ENCODE results near the gene PLD3.

GRCh38 chr19:39401400-39402024 lies 5.1 kb upstream of the ZFP36 start:
- PRO-cap, result bidirectional peak, plus-strand start at chr19:39401783, minus-strand start at chr19:39401647

- PRO-cap, result no peak
These were observed 12.3 kb downstream of the SUPT5H start for GRCh38 chr19:39457523-39458242.

DNA sequence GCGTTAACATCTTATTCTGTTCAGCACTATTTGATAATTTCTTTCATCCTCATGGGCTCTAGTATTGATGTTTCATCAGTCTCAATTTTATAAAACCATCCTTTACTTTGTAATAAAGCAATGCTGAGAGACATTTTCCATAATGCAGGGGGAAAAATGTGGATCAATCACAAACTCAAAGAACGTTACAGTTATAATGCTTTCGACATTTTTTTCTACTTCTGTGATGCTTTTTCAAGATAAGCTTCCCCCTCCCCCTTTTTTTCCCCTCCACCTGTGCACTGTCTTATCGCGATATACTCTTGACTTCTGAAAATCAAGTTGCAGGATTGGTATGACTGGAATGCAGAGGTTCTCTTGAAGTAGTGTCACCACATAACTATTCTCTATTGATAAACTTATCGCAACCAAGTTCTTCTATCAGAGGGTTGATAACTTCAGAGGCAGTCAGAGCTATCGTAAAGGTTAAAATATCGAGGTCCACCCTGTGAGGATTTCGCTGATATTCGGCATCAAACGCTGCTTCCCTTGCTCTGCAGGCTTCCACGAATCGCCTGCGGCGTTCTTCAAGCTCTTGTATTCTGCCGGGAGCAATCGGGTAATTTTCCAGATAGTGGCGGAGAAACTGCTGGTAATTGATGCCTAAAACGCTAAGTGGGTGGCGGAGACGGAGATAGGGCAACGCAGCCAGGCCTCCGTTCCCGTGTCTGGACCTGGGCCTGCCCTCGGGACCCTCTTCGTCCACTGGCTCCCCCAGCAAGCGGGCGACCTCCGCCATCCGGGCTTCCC lies 777 bp downstream of the EID2 start:
- PRO-cap, result no peak

- PRO-cap, result unidirectional peak, minus-strand start at chr19:39824562
These were observed 9.7 kb downstream of the DYRK1B start for GRCh38 chr19:39823994-39825021.

- PRO-cap, result bidirectional peak, plus-strand start at chr19:39833781, minus-strand start at chr19:39833621
These were observed 711 bp downstream of the DYRK1B start for GRCh38 chr19:39833189-39833712.

DNA sequence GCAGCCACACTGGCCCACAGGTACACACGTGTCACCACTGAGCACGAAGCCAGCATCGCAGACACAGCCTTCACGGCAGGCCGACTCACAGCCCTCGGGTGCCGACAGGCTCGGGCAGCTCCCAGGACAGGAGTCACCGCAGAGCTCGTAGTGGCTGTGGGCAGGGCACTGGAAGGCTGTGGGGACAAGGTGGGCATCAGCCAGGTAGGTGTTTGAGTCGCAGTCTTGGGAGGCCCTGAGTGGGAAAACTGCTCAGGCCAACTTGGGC lies 43.7 kb upstream of the FBL start:
- PRO-cap, result no peak

- PRO-cap, result no peak
These were observed 45.5 kb upstream of the FBL start for GRCh38 chr19:39891458-39892393.

DNA sequence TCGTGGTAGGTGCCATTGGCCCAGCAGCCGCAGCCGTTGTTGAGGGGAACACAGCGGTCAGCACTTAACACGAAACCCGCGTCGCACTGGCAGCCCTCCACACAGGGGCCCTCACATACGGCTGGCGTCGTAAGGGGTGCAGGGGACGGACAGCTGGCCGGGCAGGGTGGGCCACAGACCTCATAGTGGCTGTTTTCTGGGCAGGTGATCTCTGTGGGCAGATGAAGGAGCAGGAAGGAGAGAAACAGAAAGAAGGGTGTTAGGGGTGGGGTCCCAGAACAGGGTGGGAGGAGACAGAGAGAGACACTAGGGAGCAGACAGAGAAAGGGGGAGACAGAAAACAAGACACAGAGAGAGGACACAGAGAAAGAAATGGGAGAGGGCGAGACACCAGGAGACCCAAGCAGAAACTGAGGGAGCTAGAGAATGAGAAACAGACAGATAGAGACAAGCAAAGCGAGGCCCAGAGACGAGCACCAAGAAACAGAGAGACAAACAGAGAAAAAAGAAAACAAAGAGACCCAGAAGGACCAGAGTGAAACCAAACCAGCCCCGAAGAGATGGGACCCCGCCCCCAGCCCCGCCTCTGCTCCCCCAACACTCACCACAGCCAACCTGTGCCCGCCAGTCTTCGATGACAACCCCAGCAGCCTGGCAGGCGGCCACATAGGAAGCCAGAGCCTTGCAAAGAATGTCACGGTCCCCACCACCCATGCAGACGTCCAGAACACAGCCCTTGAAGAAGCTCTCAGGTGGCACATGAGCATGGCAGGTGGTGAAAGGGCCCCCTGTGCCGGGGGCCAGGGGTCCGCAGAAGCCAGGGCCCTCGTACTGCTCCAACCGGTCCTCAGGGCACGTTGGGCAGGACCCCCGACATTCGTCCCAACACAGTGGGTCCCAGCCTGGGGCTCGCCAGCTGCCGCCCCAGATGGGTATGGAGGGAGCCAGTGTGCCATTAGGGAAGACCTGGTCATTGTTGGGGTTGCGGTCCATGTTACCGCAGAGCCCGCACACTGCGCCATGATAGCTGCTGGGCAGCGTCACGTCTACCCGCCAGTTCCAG lies 47.5 kb upstream of the FBL start:
- PRO-cap, result no peak

GRCh38 chr19:40091281-40091605 lies 500 bp upstream of the ZNF780A start:
- PRO-cap, result no peak

DNA sequence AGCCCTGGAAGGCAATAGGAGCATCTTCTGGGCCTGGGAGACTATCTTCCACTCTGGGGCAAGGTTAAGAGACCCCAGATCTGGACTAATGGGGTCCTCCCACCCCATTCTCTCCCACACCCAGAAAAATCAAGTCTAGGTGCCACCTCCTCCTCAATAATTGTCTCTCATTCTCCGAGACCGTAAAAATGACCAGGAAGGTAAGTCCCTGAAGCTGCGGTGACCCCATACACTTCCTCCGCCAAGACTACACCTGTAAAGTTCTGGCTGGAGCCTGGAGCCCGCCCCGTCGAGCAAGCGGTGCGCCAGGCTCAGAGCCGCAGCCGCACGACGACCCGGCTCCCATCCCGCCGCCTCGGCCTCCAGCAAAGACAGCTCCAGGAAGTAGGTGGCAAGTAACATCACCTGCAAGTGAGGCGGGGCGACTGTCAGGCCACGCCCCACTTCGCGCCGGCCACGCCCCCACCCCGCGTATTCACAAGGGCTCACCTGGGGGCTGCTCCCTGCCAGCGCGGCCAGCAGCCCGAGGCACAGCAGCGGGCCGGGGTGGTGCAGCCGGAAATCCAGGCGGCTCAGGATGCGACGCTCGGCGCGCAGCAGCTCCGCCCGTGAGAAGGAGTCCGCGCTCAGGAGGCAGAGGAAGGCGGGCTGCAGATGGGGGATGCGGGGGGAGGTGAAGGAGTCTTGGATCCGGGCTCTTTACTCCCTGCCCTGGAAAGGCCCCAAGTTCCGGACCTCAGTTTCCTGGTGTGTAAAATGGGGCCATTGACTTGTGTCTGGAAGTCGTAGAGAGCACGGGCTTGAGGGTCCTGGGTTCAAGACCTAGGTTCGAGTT lies 3.4 kb downstream of the CCNP start:
- PRO-cap, result unidirectional peak, minus-strand start at position 373 of the sequence

DNA sequence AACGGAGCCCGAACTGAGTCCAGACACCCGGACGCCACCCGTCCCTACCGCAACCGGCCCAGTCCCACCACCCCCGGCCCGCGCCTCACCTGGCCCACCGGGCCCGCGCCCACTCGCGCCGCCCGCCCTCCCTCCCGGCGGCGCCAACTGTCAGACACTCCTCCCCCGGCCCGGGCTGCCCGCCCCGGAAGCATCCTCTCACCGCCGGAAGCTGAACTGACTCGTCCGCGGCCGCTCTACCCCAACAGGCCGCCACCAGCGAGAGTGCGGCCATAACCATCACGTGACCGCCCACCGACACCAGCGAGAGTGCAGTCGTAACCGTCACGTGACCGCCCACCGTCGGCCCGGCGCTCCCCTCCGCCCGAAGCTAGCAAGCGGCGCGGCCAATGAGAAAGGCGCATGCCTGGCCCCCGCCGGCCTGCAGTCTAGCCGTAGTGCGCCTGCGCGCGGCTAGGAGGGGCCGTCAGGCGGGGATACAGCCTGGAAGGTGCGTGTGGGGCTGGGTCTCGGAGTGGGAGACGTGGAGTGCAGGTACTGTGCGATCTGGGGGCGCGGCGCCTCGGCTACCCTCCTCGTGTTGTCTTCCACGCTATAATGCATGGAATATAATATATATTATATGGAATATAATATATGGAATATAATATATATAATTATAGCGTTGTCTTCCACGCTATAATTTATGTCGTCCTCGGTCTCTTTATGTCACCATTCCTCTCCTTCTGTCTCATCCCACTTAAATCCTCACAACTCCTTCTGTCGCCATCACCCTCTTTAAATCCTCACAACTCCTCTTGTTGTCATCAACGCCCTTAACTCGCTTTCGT lies at the start of gene PLD3:
TSS of gene PLD3 (plus strand) at position 461 of the 830 bp plus-strand sequence.
- PRO-cap, result bidirectional peak, plus-strand start at position 461 of the sequence, minus-strand start at position 149 of the sequence

DNA sequence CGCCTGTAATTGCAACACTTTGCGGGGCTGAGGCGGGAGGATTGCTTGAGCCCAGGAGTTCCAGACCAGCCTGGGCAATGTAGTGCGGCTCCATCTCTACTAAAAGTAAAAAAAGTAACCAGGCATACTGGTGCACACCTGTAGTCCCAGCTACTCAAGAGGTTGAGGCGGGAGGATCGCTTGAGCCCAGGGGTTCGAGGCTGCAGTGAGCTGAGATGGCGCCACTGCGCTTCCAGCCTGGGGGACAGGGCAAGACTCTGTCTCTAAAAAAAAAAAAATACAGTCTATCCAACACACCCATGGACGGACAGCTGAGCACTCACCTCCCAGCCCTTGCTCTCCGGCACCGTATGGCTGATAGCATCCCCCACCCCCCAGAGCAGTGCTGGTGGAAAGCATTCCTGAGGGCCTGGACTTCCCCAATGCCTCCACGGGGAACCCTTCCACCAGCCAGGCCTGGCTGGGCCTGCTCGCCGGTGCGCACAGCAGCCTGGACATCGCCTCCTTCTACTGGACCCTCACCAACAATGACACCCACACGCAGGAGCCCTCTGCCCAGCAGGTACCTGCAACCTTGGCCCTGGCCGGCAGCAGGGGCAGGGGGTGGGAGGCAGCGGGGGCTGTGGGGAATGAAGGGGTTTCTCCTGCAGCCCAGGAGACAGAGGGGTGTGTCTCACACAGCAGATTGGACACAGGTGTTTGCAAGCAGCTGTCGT lies 19.0 kb downstream of the PLD3 start:
- PRO-cap, result no peak

DNA sequence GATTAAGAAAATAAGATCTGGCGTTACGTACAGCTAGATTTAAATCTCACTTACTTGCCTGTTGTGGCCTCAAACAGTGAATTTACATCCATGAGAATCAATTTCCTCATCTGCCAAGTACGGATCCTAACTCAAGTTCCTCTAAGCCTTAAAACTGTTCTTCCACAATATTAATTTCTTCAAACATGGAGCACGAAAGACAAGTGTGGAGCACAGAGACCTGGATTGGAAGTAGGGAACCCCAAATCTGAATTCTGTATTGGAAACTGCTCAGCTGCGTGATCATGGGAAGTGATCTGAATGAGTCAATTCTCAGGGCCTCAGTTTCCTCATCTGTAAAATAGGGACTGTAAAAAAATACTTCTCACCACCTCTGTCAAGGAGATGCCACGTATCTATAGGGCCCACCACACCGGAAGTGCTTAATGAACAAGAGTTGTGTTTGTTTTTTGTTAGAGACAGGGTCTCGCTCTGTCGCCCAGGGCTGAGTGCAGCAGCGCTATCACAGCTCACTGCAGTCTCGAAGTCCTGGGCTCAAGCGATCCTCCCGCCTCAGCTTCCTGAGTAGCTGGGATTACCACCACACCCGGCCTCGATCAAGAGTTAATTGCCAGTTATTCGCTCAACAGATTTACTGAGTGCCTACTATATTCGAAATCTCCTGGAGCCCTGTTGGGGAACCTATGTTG lies 1.7 kb downstream of the SERTAD3 start:
- PRO-cap, result no peak

- PRO-cap, result no peak
These were observed 6.1 kb upstream of the SHKBP1 start for GRCh38 chr19:40570315-40571253.

DNA sequence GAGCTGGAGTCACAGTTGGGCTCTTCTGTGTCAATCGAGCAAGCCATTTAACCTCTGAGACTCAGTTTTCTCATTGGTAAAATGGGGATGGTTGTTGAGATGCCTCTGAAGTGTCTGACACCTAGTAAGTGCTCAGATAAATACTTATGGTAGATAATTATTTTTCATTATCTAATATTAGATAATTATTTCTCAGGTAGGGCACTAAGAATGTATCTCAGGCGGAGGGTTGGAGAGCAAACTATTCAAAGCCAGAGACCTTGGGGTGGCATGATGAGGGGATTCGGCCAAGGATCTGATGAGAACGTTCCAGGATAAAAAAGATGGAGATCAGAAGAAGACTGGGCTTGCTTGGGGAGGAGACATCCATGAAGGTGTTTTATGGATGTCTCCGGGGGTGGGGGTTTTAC lies 7.9 kb downstream of the LTBP4 start:
- PRO-cap, result no peak

GRCh38 chr19:40634436-40634908 lies 33.3 kb downstream of the LTBP4 start:
- PRO-cap, result no peak

DNA sequence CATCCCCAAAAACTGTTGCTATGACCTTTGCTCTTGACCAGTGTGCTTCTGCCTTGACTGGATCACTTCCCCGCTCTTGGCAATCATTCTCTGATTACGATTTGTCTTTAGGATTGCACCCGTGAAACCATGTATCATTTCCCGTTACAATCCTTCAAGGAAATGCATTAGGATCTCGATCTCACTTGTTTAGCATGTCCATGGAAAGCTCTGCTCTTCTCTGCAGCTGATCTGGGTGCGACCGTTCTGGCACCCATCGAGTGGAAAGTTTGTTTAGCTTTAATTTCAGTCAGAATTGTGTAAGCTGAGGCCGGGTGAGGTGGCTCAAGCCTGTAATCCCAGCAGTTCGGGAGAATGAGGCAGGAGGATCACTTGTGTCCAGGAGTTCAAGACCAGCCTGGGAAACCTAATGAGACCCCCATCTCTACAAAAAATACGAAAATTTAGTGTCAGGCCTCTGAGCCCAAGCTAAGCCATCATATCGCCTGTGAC lies 30.9 kb downstream of the NUMBL start:
- PRO-cap, result no peak

- PRO-cap, result no peak
These were observed 3.6 kb downstream of the NUMBL start for GRCh38 chr19:40686717-40687398.

- PRO-cap, result no peak
These were observed 2.2 kb downstream of the COQ8B start for GRCh38 chr19:40714494-40714911.

GRCh38 chr19:40777004-40778131 lies 679 bp upstream of the RAB4B start:
- PRO-cap, result bidirectional peak, plus-strand start at chr19:40777619, minus-strand start at chr19:40777511; bidirectional peak, plus-strand start at chr19:40778247, minus-strand start at chr19:40777923

Measured in duodenum (tissue), 1 donor.